SK-N-DZ (cell line): ENCODE measurements around a stretch of chr13.

GRCh38 chr13:79393257-79394463 is 12.4 kb downstream of the RBM26 start:
RAMPAGE:
- cytosol, long total RNA = no peak
- nucleus, long total RNA = no peak

GRCh38 chr13:79482198-79482773 is 1.3 kb downstream of the NDFIP2 start:
RAMPAGE:
- cytosol, long total RNA = no peak
- nucleus, long total RNA = no peak

RAMPAGE:
- cytosol, long total RNA = no peak
- nucleus, long total RNA = no peak
Measured at GRCh38 chr13:79776438-79777057, 295.6 kb downstream of the NDFIP2 start.

DNA sequence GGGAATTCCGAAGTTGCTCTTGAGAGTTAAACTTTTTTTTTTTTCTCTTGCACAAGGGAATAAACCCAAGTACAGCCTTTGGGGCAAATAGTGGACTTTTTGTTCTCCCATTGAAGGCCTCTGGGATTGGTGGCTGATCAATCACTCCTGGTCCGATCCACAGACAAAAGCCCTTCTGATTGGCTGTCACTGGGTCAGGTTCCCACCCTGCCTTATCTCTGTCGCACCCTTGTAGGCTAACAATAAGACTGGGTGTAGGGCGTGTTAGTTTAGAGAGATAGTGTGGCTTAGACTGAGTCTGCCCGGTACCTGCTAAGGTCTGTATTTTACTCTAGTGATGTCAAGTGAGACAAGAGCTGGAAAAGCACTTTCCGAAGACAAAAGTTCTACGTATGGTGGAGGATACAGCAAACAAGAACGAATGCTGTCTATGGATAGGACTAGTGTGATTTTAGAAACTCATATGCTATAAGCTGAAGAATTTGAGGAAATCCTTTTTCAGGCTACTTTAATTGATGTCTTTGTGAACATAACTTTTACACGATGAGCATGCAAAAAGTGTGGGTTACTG is 380.9 kb downstream of the NDFIP2 start:
RAMPAGE:
- cytosol, long total RNA = no peak
- nucleus, long total RNA = no peak

DNA sequence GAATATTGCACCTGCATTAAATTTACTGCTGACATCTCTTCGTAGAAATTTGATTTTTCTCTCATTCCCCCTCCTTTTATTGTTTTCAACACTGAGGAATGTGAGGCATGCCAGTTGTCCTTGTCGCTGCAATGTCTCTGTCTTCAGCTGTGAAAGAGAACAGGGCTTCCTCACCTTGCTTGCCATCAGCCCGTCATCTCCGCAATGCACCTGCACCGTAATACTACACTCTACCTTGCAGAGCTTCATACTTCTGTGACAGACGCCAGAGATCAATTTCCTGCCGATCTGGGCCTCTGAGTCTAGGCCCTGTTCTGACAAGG is 270.7 kb downstream of the SPRY2 start:
RAMPAGE:
- cytosol, long total RNA = no peak
- nucleus, long total RNA = no peak

GRCh38 chr13:80199210-80199559 is 141.7 kb downstream of the SPRY2 start:
RAMPAGE:
- cytosol, long total RNA = no peak
- nucleus, long total RNA = no peak

RAMPAGE:
- cytosol, long total RNA = no peak
- nucleus, long total RNA = no peak
Measured at GRCh38 chr13:80336348-80336858, 4.5 kb downstream of the SPRY2 start.

RAMPAGE:
- cytosol, long total RNA = no peak
- nucleus, long total RNA = no peak
Measured at GRCh38 chr13:83136575-83136819, 745.8 kb downstream of the SLITRK1 start.

RAMPAGE:
- cytosol, long total RNA = no peak
- nucleus, long total RNA = no peak
Measured at GRCh38 chr13:89402146-89402608, 1731.0 kb downstream of the SLITRK5 start.

DNA sequence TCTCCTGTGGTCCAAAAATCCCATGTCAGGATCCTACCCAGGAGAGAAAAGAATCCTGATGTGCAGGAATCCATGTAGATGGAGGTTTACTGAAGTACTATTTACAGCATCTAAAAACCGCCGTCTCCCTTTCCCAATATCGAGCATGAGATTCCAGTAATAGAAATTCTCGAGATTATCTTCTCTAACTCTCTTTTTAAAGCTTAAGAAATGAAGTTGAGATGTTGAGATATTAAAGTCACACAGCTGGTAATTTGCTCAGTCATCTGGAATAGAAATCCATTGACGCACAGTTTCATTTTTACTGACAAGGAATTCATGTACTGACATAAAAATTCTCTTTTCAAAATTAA is 1690.6 kb upstream of the GPC5 start:
RAMPAGE:
- cytosol, long total RNA = no peak
- nucleus, long total RNA = no peak

GRCh38 chr13:90261306-90261643 is 1137.1 kb upstream of the GPC5 start:
RAMPAGE:
- cytosol, long total RNA = no peak
- nucleus, long total RNA = no peak

DNA sequence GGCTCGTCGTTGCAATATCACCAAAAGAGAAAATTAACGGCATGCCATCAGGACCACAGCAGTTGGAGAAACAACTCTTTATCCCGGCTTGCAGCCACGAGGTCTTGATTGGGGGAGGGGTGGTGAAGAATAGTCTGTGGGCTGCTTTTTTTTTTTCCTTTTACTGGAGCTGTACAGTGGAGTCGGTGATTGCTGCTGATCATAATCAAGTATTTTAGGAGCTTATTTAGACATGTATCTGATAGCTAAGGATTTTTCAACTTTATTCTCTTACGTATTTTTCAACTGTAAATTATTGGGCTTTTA is 49.2 kb upstream of the GPC5 start:
RAMPAGE:
- cytosol, long total RNA = no peak
- nucleus, long total RNA = no peak

DNA sequence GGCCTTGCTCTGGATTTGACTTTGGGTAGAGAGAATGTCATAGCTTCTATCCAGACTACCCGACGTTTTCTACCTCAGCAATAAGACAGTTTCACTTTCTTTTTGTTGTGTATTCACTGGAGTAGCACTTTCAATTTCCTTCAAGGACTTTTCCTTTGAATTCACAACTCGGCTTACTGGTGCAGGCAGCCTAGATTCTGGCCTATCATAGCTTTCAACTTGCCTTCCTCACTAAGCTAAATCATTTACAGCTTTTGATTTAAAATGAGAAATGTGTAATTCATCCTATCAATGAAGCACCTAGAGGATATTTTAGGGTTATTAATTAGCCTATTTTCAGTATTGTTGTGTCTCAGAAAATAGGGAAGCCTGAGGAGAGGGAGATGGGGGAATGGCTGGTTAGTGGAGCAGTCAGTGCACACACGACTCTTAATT is 420.3 kb upstream of the GPC6 start:
RAMPAGE:
- cytosol, long total RNA = no peak
- nucleus, long total RNA = no peak

RAMPAGE:
- cytosol, long total RNA = no peak
- nucleus, long total RNA = no peak
Measured at GRCh38 chr13:93235172-93235628, 8.6 kb downstream of the GPC6 start.

DNA sequence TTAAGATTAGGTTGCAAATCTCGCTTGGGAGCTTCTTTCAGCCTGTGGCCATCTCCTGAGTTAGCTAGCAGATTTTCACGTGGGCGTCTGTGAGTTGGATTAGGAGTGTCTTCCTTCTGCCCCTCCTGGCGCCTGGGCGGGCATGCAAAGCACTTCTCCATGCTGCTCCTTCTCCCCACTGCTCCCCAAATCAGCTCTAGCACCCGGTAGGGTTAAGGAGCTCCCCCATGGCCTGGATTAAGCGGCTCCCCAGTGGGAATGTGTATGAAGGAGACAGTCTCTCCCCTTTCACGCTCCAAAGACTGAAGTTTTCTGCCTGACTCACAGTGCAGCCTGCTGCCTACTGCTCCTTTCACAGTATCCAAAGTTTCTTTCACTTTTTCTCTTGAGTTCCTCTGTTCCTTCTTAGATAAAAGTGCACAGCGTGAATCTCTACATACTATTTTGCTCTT is 17.8 kb downstream of the GPC6 start:
RAMPAGE:
- cytosol, long total RNA = no peak
- nucleus, long total RNA = no peak

DNA sequence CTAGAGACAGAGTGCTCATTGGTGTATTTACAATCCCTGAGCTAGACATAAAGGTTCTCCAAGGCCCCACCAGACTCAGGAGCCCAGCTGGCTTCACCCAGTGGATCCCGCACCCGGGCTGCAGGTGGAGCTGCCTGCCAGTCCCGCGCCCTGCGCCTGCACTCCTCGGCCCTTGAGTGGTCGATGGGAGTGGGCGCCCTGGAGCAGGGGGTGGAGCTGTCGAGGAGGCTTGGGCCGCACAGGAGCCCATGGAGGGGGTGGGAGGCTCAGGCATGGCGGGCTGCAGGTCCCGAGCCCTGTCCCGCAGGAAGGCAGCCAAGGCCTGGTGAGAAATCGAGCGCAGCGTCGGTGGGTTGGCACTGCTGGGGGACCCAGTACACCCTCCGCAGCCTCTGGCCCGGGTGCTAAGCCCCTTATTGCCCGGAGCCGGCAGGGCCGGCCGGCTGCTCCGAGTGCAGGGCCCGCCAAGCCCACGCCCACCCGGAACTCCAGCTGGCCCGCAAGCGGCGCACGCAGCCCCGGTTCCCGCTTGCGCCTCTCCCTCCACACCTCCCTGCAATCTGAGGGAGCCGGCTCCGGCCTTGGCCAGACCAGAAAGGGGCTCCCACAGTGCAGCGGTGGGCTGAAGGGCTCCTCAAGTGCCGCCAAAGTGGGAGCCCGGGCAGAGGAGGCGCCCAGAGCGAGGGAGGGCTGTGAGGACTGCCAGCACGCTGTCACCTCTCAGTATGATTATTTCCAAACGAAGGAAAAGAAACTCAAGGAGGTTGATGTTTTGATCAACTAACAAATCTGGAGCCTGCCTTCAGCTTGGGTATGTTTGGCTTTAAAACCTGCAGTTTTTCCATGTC is 228.2 kb downstream of the GPC6 start:
RAMPAGE:
- cytosol, long total RNA = no peak
- nucleus, long total RNA = no peak

DNA sequence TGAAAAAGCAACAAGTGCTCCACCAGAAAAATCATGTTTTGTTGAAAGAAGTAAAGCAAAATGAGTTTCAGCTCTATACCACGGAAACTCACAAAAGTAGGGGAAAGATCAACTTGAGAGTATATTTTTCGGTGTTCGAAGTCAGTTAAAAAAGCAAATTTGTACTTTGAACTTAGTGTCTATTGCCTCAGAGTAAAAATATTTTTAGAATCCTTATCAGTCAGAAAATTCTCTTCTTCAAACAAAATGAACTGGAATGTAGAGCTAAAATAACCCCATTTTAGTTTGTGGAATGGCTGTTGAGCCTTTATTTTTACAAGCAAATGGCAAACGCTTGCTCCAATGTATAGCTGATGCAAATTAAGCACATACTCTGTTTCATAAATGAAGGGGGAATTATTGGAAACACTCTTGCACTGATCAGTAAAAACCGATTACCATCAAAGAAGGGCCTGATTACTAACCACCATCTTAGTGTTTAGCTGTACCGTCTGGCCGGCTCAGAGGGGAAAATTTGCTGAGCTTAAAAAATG is 540.7 kb downstream of the GPC6 start:
RAMPAGE:
- cytosol, long total RNA = no peak
- nucleus, long total RNA = no peak

RAMPAGE:
- cytosol, long total RNA = no peak
- nucleus, long total RNA = no peak
Measured at GRCh38 chr13:94303524-94304106, 175.9 kb downstream of the DCT start.

GRCh38 chr13:94326760-94327180 is 152.7 kb downstream of the DCT start:
RAMPAGE:
- cytosol, long total RNA = no peak
- nucleus, long total RNA = no peak

GRCh38 chr13:94594386-94594896 is 1.5 kb downstream of the TGDS start:
RAMPAGE:
- cytosol, long total RNA = no peak
- nucleus, long total RNA = no peak